Measurements from ENCODE around the genes VPS37C and CYB561A3.

GRCh38 chr11:60854164-60854598 lies 1.6 kb downstream of the PTGDR2 start:
- RRBS = no CpG with 5 or more reads among the region's 7 CpGs

GRCh38 chr11:60861020-60861425 lies 5.3 kb upstream of the PTGDR2 start:
- RRBS = no CpG with 5 or more reads among the region's 8 CpGs

DNA sequence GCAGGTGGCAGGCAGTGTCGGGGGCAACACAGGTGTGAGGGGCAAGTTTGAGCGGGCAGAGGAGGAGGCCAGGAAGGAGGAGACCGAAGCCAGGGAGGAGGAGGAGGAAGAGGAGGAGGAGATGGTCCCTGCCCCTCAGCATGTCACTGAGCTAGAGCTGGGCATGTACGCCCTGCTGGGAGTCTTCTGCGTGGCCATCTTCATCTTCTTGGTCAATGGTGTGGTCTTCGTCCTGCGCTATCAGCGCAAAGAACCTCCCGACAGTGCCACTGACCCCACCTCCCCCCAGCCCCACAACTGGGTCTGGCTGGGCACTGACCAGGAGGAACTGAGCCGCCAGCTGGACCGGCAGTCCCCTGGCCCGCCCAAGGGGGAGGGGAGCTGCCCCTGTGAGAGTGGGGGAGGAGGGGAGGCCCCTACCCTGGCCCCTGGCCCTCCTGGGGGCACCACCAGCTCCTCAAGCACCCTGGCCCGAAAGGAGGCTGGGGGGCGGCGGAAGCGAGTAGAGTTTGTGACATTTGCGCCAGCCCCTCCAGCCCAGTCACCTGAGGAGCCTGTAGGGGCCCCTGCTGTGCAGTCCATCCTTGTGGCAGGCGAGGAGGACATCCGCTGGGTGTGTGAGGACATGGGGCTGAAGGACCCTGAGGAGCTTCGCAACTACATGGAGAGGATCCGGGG lies 12.1 kb downstream of the TMEM132A start:
- RRBS = no CpG with 5 or more reads among the region's 21 CpGs

DNA sequence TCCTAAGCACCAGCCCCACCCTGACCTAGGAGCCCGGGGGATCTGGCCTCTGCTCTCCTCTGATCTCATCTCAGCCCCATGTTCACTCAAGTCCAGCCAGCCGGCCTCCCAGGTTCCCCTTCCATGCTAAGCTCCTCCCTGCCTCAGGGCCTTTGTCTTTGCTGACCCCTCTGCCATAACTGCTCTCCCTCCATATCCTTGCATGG lies 718 bp upstream of the SLC15A3 start:
- RRBS = 39% methylated on average over 2 of the region's 2 CpGs

DNA sequence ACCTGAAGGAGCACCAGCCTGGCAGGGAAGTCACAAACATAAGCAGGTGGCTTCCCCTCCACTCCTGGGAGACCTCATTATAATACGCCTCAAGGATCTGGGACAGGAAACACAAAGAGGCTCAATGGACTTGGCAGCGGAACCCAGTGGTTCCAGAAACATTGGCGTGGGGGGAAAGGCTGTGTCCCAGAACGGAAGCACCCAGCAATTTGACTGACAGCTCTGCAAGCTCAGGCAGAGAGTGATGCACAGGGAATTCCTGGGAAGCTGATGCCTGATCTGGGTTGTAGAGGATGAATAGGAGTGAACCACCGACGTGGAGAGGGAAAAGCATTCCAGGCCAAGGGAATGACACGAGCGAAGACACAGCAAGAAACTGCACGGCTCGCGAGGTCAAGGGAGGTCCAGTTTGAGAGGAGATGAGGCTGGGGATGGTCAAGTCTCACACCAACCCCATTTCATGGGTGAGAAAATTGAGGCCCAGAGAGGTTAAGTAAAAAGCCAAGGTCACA lies 51.3 kb downstream of the CD6 start:
- RRBS = no CpG with 5 or more reads among the region's 11 CpGs

- RRBS = no CpG with 5 or more reads among the region's 5 CpGs
Measured at GRCh38 chr11:61028327-61028778, 56.9 kb downstream of the CD6 start.

GRCh38 chr11:61076401-61076795 lies 25.9 kb upstream of the CD5 start:
- RRBS = no CpG with 5 or more reads among the region's 2 CpGs

DNA sequence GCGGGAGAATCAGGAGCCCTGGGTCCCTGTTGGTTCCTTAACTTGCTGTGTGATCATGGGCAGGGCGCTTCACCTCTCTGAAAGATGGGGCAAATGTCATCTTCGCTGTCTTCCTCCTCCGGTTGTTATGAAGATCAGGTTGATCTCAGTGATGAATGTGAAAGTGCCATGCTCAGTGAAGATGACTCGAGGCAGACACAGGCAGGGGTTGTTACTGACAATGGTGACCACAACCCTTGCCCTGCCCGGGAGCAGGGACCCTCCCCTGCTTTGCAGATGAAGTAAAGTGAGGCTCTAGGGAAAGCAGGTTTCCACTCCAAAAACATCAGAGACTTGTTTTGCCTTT lies 19.1 kb upstream of the CD5 start:
- RRBS = no CpG with 5 or more reads among the region's 6 CpGs

- RRBS = no CpG with 5 or more reads among the region's 18 CpGs
Measured at GRCh38 chr11:61124560-61125298, 22.4 kb downstream of the CD5 start.

- RRBS = no CpG with 5 or more reads among the region's 4 CpGs
Measured at GRCh38 chr11:61130812-61131134, 28.5 kb downstream of the CD5 start.

GRCh38 chr11:61160269-61160757 lies 913 bp downstream of the VPS37C start:
- RRBS = no CpG with 5 or more reads among the region's 9 CpGs

DNA sequence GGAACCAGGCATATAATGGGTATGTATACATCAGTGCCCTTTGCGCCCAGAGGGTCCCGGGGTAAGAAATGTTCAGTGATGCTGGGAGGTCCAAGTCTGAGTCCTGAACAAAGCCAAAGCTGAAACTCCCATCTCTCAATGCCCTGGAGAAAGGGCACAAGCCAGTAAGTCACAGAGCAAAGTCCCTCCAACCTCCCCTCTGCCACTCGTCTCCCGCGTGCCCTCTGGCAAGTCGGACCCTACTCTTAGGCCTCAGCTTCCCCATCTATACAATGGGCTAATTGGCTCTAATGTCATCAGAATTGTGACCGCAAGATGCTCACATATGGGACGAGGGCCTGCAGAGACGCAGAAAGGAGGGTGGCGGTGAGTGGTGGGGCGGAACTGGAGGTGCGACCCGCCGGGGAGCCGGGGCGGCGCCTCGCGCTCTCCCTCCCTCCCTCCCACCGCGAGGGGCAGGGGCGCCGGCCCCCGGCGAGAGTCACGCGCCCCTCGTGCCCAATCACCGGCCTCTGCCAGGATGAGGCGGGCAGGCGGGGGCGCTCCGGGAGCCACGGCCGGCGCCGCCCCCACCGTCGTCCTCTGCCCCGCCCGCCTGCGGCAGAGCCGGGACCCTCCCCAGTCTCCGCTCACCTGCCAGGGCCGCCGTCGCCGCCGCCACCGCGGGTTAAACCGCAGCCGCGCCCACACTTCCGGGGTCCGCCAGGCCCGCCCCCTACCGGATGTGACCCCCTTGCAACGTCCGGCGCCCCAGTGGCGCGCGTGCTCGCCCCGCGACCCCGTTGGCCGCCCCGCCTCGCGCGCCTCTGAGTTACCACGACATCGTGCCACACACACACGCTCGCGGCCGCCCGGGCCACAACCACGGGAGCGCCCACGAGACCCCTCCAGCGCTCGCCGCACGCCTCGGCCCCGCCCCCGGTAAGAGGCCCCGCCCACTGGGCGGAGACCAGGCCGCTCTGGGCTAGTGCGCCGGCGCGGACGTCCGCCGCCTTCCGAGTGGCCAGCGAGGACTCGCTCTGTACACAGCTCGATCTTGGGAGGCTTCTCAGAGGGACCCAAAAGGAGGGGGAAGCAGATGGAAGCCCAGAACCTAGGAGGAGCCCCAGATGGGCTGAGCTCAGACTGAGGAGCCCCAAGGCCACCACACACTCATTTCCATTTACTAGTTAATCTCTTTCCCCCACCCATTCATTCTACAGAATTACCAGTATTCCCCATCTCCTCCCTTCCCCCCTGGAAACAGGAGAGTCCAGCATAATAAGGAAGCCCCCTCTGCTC lies at the start of gene VPS37C:
Gene VPS37C (minus strand): TSS at position 669 of the 1,281 bp plus-strand sequence.
- RRBS = 2% methylated on average over 42 of the region's 104 CpGs

DNA sequence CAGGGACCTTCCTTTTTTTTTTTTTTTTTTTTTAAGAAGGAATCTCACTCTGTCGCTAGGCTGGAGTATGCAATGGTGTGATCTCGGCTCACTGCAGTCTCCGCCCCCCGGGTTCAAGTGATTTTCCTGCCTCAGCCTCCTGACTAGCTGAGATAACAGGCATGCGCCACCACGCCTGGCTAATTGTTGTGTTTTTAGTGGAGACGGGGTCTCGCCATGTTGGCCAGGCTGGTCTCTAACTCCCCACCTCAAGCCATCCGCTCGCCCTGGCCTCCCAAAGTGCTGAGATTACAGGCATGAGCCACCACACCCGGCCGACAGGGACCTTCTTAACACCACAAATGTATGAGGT lies 11.3 kb downstream of the TKFC start:
- RRBS = no CpG with 5 or more reads among the region's 12 CpGs

DNA sequence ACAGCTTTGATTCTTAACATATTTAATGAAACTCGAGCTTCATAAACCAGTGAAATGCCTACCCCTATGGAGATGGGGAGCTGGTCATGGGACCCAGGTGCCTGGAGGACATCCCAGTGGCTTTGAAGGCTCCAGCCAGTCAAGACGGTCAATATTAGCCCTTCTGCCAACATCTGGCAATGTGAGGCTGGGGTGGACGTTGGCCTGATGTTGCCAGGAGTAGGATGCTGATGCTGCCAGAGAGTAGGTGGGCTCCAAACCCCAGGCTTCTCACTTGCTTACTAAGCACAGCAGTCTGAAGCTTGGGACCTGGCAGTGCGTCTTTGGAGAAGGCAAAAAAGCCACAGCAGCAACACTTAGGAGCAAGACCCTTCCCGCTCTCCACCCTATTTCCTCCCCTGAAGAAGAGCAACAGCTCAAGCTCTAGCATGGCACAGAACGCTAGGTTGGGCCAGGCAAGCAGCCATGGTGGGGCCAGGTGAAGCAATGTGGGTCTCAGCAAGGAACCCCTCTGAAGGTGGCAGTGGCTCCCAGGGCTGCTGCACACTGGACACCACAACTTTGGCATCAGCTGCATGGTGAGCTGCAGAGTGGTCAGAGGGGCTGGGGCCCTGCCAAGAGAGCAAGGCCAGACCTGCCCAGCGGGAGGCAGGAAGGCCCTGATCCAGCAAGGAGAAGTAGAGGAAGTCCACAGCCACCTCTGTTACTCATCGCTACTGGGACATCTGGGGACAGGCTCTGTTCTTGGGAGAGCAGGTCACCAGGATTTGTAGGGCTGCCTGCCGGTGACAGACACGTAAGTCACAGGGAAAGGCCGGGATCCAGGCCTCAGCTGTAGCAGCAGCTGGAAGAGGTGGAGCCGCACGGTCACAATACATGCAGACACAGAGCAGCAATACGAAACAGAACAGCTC lies 12.6 kb downstream of the CYB561A3 start:
- RRBS = no CpG with 5 or more reads among the region's 14 CpGs

GRCh38 chr11:61361348-61362533 lies at the start of gene CYB561A3:
Gene CYB561A3, minus strand, starts transcription at chr11:61361882.
- RRBS = 1% methylated on average over 34 of the region's 83 CpGs

DNA sequence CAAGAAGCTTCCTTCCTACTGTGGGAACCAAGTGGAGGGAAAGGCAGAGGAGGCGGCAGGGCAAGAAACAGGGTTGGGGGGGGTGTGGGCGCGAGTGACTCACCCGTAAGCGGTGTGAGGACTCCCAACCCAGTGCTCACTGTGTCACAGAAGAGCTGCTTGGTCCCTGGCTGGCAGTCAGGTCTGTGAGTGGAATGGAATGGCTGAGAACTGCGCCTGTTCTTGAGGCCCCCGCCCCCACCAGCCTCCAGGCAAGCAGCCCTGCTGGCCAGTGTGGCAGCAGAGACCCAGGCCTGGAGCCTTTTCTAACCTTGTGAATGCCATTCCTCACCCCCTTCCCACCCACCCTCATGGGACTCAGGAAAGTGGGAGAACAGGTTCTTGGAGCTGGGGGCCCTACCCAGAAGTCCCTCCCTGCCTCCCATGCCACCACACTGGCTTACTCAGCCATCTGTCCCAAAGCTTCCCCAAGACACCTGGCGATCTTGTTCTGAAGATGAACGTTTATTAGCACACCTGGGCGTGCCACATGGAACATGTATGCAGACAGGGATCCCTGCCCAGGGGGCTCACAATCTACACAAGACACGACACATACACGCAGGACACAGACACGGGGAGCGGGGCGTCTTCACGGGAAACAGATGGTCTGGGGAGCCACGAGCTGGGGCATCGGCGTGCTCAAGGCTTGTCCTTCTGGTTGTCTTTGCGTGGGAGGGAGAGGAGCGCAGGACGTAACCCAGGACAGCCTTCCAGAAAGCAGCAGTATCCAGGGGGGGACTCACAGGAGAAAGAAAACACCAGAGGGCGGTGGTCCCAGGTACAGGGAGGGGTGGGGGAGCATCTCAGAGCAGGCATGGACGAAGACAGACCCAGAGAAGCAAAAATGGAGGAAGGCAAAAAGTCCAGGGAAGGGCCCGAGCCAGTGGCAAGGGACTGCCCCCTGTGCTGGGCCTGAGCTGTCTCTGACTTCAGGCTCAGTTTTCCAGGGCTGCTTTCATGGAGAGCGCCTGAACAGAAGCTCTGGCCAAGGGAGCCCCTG lies 5.0 kb downstream of the LRRC10B start:
- RRBS = no CpG with 5 or more reads among the region's 26 CpGs

GRCh38 chr11:61533142-61533785 lies 24.7 kb downstream of the LRRC10B start:
- RRBS = 56% methylated on average over 5 of the region's 17 CpGs

DNA sequence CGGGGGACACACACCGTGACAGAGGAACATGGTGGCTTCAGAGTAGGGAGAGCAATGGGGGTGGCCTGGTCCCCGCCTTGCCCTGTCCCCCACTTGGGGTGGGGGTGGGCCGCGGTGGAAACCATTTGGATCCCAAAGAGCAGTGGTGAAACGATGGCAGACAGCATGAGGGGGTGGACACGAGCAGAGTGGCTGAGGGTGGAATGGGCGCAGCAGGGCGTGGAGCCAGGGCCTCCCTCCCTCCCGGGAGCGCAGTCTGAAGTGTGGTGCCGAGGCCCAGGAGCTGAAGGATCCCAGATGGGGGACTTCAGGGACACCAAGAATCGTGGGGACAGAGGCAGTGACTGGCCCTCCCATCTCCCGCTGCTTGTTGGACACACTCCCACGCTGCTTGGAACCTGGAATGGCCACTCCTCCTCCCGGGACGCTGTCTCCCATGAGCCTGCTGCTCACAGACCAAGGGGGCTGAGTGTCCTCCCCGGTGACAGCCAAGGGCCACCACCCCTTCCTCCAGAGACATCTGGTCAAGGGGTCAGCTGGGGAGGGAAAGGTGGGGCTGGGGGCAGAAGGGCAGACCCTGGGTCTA lies 26.8 kb downstream of the LRRC10B start:
- RRBS = 33% methylated on average over 3 of the region's 18 CpGs

GRCh38 chr11:61654269-61655055 lies 25.7 kb upstream of the DAGLA start:
- RRBS = no CpG with 5 or more reads among the region's 12 CpGs

GRCh38 chr11:61694989-61695850 lies 15.0 kb downstream of the DAGLA start:
- RRBS = no CpG with 5 or more reads among the region's 13 CpGs

Measured in renal cortical epithelial cell (primary cell).